Metastatic Breast Carcinoma in the Ovary (tissue), 3 donors: ENCODE measurements around the genes FBXO2, MIIP and TNFRSF1B.

DNA sequence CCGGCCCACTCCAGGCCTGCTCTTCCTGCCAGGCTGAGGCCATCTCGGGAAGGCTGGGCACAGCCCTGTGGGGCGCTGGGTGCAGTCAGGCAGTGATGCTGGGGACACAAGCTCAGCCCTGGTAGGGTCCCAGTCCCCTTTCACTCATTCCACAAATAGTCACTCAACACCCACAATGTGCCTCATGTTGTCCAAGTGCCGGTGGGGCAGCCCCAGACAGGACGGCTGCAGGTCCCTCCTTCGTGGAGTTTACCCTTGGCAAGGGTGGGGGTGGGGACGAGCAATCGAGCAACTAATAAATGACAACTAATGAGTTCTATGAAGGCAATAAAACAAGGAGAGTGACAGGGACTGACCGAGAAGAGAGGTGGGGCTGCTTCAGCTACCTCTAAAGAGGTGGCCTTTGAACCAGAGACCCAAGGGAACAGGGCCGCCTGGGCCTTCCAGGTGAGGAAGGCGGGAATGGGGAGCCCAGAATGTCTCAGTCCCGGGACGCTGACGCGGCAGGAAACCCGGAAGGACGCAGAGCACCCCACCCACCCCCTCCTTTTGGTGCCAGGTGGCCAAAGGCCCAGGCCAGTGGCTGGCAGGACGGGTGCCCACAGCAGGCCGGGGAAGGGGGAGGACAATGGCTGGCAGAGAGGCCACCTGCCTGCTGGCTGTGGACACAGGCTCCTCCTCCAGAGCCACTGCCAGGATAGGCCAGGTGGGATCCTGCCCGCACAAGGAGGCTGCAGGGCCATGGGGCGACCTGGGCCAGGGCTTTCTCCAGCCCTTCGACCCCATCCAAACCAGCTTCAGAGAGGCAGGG, 58.4 kb downstream of the CASZ1 start:
- PRO-cap, 3 experiments, result peak in 1 of 3 experiments; most common plus-strand start position 579 of the sequence (in 1)

DNA sequence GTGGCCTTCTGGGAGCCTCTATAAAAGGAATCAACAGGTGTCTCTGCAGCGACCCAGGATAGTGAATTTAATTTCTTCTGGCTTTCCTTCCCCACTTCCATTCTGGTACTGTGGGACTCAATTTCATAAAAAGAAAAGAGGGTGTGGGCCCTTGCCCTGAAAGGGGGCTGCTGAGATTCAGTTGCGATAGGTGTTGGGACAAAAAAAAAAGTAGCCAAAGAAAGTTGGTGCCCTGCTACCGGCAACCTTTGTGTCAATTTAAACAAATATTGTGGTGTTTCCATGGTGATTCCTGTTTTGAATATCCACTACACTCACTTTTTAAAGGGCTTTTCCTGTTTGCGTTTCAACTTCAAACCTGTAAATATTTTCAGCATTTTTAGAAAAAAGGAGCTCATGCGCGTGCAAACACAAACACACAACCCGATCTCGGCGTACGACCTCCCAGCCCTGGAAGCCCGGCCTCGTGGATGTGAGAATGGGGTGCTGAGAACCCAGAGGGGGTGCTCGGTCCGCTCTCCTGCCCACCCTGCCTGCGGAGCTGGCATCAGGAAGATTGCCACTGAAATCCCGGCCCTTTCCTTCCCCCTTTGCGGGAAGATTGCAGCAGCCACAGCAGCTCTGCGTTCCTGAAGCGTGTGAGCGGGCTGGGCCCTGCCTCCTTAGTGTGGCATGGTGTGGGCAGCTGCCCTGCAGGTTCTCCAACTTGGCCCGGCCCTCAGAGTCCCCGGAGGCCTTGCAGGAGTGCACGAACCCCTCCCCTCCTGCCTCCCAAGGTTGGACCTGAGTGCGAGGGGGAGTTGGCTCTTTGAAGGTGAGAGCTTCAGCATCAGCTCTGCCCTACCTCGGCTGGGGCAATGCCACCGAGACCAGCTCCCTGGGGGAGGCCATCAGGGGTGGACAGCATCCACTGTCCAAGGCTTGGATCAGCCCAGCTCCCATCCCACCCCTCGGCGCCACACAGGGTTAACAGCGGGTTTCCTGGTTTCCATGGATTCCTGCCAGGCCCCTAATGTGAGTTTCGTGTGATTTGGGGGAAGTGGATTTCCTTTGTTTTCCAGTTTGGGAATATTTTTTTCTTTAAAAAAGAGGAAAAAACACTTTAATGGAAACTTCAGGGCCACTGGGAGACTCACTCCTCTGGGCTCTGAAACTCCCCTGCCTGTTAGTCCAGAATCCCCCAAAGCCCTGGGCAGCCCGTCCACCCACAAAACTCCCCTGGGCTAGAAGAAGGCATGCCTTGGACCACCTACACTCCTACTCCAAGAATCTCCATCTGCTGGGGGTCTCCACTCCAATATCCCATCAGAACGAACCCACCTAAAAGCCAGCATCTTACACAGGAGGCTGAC, 34.6 kb downstream of the CASZ1 start:
- PRO-cap, 3 experiments, result peak in 3 of 3 experiments; most common plus-strand start position 721 of the sequence (in 1); most common minus-strand start position 669 of the sequence (in 2)

GRCh38 chr1:10784946-10785527, 11.4 kb downstream of the CASZ1 start:
- PRO-cap, 3 experiments, result no peak in any of the 3 experiments

DNA sequence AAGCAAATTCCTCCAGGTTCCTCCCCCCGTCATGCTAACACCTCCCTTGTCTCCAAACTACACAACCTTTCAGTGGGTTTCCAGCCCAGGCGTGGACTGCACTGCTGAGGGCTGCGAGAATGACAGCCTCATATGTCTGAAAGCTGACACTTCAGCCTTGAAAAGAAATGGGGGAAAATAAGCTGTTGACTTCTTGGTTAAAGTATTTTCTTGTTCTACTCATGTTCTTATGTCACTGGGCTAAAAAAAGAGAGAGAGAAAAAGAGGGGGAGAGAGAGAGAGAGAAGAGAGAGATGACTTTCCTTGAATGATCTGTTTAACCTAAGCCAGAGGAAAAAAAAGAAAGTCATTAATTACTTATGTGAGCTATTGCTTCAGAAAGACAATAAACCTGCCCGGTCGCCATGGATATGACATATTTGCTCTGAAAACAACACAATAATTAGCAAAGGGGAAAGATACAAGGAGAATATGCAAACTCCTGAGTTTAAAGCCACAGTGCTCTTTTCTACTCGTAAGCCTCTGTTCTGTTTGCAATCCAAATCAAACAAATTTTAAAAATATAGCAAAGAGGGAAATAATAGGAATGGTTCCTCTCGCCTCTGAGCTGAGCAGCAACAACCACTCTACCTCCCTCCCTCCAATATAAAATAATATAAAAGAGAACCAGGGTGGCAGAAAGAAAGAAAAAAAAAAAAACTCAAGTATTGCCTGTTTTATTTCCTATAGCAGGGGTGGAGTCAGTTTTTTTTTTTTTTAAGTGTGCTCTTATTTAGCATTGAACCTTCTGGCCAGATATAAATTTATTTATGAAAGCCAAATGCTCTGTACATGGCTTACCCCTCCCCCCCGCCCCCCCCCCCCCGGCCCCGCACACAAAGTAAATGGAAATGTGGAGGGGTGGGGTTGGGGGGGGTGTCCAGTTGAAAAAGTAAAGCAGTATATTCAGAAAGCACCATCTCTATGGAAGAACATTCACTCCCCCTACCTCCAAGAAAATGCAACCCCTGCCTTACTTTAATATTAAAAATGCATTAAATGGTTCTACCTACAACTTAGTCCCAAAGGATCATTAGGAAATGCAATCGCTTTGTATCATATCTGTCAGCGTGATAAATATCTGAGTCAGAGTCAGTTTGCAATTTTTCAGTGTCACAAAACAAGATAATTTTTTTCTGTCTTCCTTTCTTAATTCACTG, 4.6 kb downstream of the CASZ1 start:
- PRO-cap, 3 experiments, result peak in 2 of 3 experiments; most common plus-strand start position 476 of the sequence (in 1); most common minus-strand start position 323 of the sequence (in 2)

GRCh38 chr1:10960289-10960754, 21.6 kb downstream of the C1orf127 start:
- PRO-cap, 3 experiments, result no peak in any of the 3 experiments

GRCh38 chr1:10980026-10980659, 1.7 kb downstream of the C1orf127 start:
- PRO-cap, 3 experiments, result no peak in any of the 3 experiments

DNA sequence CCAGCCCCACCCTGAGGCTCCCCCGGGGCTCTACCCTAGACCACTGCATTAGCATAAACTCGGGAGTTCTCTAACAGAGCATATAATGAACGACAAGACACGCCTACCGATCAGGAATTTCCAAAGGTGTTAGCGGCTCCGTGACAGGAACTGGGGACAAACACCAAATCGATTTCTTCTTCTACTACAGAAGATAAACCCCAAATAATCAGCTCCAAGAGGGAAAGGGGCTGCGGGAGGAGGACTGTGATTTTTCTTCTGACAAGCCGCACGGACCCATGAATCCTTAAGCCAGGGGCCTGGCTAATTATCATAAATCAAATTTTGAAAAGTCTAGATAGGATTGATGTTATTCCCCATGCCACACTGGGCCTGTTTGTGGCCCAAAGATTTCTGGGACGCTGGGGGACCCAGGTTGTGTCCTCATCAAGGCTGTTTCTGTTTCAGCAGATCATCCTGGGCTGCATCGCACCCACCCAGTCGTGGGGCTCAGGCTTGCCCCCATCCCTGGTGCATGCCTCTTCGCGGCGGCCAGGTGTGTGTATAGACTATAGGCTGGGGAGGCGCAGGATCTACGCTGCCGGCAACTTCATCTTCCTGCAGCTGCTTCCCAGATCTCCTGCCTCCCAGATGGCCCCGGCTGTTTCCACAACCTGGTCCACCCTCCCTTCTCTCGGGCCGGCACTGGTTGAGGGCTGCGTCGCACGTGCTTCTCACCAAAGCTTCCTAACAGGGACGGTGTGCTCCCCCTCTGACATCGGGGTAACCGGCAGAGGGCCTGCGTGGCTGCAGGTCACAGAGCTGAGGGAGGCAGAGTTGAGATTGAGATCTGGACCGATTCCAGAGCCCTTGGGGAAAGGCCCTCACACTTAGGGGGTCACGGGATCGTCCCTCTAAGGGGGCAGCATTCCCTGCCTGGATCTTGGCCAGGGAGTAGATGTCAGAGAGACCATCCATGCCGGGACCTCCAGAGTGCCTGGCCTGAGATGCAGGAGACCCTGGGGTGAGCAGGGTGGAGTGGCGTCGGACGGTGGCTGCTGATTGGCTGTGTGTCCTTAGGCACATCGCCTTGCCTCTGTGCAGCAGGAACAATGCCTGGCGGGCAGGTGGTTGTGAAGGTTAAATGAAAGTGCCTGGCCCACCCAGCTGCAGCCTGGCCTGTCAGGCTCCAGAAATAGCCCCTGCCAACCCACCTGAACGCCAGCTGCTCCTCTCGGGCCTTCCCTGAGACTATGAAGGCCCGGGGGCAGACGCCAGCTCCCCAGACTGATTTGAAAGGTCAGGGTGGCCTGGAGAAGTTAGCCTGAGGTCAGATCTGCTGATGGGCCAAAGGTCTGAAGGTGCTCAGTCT, 5.8 kb upstream of the MASP2 start:
- PRO-cap, 3 experiments, result no peak in any of the 3 experiments

- PRO-cap, 3 experiments, result no peak in any of the 3 experiments
Measured at GRCh38 chr1:11071544-11071915, 11.7 kb upstream of the SRM start.

DNA sequence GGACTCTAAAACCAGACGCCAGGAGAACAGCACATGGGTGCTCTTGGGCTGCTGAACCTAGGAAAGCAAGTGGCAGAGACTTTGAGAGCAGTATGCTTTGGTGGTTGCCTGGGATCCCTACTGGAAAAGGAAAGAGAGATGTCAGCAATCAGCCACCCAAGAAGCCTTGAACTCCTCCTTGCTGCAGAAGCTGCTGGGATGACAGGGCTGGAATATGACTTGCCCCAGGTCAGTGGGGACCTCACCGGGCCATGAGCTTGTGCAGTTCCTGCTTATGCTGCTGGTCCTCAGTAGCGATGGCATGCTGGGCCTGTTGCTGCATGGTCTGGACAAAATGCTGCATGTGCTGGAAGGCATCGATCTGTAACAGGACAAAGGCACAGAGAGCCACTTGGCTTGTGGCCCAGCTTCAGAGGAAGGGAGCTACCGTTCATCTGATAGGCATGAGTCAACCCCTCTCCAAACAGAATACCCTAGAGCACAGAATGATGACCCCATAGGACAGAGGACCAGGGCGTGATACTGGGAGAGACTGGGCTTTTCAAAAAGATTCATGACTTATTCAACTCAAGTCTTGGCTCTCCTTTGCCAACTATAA, 34.5 kb upstream of the EXOSC10 start:
- PRO-cap, 3 experiments, result no peak in any of the 3 experiments

GRCh38 chr1:11563547-11563889, 84.6 kb downstream of the DISP3 start:
- PRO-cap, 3 experiments, result no peak in any of the 3 experiments

DNA sequence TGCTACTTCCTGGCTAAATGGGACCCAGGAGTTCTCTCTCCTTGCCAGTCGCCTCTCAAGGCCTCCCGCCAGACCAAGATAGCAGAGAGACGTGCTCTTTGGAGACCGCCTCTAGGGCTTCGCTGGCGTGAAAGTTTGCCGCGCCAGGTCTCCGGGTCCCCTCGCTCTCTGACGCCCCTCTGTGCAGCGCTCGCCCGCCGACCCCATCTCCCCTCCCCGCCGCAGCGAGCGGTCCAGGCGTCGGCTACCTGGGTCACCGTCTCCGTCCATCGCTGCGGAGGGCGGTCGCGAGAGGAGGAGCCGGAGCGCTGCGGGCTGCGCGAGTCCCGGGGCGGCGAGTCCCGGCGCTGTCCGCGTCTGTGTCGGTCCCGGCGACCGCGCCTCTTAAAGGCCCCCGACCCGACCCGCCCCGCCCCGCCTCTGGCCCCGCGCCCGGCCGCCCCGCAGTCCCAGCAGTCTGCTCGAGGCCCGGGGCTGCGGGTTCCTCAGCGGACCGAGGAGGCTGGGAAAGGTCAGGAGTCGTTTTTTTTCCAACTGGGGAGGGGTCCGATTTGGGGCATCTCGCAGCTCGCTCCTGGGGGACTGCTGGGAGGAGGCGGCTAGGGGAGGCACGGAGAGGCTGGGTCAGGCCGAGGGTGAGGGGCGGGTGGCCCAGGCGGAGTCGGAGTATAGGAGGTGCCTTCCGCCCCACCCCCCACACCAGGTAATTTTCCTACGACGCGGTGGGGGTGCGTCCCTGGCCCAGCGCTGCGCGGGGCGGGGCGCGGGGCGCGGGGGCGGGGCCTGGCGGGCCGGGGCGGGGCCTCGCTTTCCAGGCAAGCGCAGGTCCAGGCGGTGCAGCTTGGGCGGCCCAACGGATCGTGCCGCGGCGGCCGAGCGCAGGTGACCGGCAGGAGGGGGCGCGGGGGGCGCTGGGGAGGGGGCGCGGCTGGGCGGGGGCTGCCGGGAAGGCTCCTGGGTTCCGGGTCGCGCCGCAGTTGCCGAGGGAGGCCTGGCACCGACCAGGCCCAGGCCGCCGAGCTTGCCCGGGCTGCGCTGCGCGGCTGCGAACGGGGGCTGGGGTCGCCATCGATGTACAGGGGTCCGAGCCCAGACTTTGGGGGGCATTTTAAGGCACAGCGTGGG, at the start of gene FBXO2:
FBXO2 (minus strand) TSS at position 359 of the 1,125 bp plus-strand sequence.
- PRO-cap, 3 experiments, result peak in 3 of 3 experiments; most common plus-strand start position 818 of the sequence (in 2); most common minus-strand start position 359 of the sequence (in 1)

- PRO-cap, 3 experiments, result peak in 3 of 3 experiments; most common plus-strand start chr1:11737248 (in 1); most common minus-strand start chr1:11736863 (in 3)
Measured at GRCh38 chr1:11736760-11737701, 1.1 kb downstream of the AGTRAP start.

- PRO-cap, 3 experiments, result no peak in any of the 3 experiments
Measured at GRCh38 chr1:11786626-11787601, 18.9 kb downstream of the MTHFR start.

- PRO-cap, 3 experiments, result no peak in any of the 3 experiments
Measured at GRCh38 chr1:11841789-11843043, 5.4 kb downstream of the NPPA start.

DNA sequence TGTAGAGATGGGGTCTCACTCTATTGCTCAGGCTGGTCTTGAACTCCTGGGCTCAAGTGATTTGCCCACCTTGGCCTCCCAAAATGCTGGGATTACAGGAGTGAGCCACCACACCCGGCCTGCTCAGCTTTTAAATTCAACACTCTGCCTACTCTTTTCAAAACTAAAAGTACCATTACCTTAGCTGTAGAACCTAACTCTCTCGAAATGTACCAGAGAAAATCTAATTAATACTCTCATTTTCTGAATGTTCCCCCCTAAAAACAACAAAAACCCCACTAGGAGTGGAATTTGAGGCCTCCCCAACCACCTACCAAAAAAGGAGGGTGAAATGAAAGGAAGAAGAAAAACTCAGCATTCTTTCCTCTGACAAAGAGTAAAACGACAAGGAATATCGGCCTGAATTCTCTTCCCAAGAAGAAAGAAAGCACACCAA, 2.3 kb downstream of the NPPA start:
- PRO-cap, 3 experiments, result no peak in any of the 3 experiments

DNA sequence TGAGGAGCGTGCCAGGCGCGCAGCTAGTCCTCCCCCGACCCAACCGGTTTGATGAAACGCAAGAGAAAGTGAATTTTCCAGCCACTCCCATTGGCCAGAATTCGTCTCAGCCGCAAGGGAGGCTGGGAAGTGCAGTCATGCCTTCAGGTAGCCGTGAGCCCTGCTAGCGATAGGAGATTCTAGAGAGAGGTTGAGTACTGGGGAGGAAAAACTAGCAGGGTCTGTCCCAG, 17.4 kb downstream of the KIAA2013 start:
- PRO-cap, 3 experiments, result peak in 3 of 3 experiments; most common plus-strand start position 134 of the sequence (in 2); most common minus-strand start position 50 of the sequence (in 3)

- PRO-cap, 3 experiments, result no peak in any of the 3 experiments
Measured at GRCh38 chr1:11938723-11939303, 4.3 kb downstream of the PLOD1 start.

GRCh38 chr1:12019106-12020112, at the start of gene MIIP:
MIIP (plus strand) TSS chr1:12019498.
- PRO-cap, 3 experiments, result peak in 3 of 3 experiments; most common plus-strand start chr1:12019474 (in 2); most common minus-strand start chr1:12019244 (in 3)

DNA sequence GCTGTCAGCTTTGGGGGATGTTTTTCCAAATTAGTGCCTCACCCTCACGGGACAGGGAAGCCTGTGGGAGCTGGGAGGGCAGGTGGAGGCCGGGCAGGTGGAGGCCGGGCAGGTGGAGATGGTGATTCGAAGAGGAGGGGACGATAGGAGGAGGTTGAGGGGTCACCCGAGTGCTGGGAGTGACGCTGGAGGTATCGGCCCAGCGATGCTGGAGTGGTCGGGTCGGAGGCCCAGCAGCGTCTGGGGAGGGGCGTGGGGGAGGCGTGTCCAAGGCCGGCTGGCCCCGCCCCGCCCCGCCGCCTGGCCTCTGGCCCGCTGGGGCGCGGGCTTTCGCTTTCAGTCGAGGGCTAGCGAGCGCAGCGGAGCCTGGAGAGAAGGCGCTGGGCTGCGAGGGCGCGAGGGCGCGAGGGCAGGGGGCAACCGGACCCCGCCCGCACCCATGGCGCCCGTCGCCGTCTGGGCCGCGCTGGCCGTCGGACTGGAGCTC, at the start of gene TNFRSF1B:
TNFRSF1B (plus strand) TSS at position 339 of the 487 bp plus-strand sequence.
- PRO-cap, 3 experiments, result peak in 3 of 3 experiments; most common plus-strand start position 339 of the sequence (in 3); most common minus-strand start position 242 of the sequence (in 3)

- PRO-cap, 3 experiments, result peak in 3 of 3 experiments; most common plus-strand start chr1:12184499 (in 3); most common minus-strand start chr1:12184296 (in 1)
Measured at GRCh38 chr1:12183889-12184881, 17.4 kb downstream of the TNFRSF1B start.